Hair follicular keratinocyte (primary cell): ENCODE results near the genes RABGEF1, TYW1 and CALN1.

- RAMPAGE, long total RNA = no peak
Observed at GRCh38 chr7:66681542-66682326, 53.1 kb downstream of the KCTD7 start.

GRCh38 chr7:66739983-66740846, at the start of gene RABGEF1:
RABGEF1 (plus strand) TSS chr7:66740733.
- RAMPAGE, long total RNA = start-site peak on the minus strand at chr7:66740606-66740638, 46 and 19 reads in 2 replicates

- RAMPAGE, long total RNA = no peak
Observed at GRCh38 chr7:66986228-66986890, 9.0 kb downstream of the SBDS start.

DNA sequence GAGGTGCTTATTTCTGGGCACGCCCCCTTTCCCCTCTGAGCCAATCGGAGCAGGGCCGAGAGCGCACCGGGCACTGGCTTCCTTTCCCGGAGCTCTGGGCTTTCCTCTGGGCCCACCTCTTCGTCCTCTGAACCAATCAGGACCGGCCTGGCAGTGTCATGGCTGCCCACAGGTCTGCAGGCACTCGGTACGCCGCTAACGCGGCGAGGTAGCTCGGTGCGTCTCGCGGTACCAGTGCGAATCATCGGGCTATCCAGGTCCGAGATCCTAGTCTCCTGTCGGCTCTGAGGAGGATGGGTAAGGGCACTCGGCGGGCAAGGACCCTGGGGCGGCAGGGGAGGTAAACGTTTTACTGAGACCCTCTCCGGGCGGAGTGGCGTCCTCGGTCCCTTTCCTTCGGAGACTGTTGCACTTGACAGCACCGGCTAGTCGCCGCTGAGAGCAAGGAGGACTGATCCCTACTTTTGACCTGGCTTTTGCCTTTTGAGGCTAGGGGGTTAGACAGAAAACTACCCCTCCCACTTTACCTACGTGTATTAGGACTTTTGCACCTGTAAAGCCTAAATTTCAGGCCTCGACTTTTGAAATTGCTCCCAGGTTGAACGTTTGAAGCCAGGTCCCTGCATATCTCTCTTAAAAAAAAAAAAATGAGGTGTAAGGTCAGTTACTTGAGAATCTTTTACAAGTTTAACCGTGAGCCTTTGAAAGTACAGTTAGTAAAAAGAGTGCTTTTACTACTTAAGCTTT, at the start of gene TYW1:
Gene TYW1 (plus strand): TSS at position 148 of the 747 bp plus-strand sequence.
- RAMPAGE, long total RNA = no peak

DNA sequence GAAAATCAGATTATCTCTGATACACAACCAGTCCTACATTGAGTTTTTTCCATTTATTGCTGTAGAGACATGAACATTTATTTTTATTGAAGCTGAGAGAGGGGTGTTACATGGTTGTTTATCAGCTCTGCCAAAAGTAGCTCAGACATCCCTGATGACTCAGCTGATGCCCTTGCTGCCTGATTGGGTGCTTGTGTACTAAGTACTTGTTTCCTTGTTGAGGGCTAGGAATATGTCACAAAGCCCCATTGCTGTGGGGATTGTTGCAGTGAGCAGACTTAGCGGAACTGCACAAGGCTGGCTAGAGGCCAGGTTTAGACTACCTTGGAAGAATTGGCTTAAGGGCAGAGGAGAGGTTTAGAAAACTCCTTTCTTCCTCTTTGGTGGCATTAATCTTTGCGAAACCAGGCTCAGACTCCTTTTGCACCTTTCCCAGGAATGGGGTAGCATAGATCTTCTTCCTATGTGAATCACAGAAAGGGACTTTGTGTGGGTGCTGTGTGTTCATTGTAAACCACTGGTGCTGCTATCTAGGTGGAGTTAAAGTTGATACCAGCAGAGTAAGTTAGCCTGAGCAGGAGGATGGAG, 110.7 kb downstream of the AUTS2 start:
- RAMPAGE, long total RNA = no peak

GRCh38 chr7:69941141-69941816, 343.0 kb downstream of the AUTS2 start:
- RAMPAGE, long total RNA = no peak

DNA sequence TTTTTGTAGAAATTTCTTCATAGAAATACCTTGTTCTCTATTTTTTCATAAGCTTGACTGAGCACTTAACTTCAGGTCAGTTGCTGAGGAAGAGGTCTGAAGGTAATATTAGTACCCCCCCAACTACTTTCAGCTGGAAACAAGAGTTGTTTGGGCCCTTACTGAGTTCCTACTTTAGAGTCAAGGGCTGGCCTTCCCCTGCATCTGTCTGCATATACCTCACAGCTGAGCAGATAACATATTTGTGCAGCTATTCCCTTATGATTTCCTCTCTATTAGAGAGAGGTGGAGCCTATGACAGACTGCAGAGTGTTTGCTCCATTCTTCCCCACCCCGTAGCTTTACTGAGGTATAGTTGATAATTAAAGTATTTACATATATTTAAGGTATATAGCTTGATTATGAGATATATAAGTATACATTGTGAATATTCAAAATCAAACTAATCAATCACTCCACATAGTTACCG, 355.5 kb downstream of the AUTS2 start:
- RAMPAGE, long total RNA = no peak

- RAMPAGE, long total RNA = no peak
Observed at GRCh38 chr7:69967283-69967722, 369.0 kb downstream of the AUTS2 start.

- RAMPAGE, long total RNA = no peak
Observed at GRCh38 chr7:70602057-70602630, 529.8 kb upstream of the GALNT17 start.

GRCh38 chr7:70612874-70613606, 518.9 kb upstream of the GALNT17 start:
- RAMPAGE, long total RNA = no peak

DNA sequence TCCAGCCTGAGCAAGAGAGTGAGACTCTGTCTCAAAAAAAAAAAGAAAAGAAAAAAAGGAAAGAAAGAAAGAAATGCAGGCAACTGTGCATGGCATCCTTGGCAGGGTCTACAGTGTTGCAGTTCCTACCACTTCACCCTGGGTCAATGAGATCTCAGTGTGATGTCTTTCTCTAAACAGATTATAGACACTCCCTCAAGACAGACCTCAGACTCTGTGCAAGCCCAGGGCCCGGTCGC, 471.9 kb upstream of the GALNT17 start:
- RAMPAGE, long total RNA = no peak

- RAMPAGE, long total RNA = no peak
Observed at GRCh38 chr7:70660383-70660859, 471.5 kb upstream of the GALNT17 start.

DNA sequence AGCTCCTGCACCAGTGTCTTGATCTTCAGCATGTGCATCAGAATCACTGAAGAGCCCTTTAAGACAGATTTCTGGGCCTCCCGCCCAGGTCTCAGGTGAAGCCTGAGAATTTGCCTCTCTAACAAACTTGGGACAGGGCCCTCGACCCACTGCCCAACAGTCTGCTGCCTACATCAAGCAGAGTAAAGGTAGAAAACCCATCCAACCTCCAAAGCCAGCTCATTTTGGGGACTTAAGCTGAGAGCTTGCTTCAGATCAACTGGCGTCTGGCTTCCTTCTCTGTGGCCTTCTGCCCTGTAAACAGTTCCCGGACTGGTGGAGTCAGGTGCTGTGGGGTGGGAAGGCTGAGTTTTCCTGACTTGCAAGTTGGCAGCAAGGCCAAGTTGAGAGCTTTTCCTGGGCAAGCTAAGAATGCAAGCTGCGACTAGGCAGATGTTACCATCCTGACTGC, 3.6 kb downstream of the GALNT17 start:
- RAMPAGE, long total RNA = no peak

GRCh38 chr7:71198564-71199415, 66.8 kb downstream of the GALNT17 start:
- RAMPAGE, long total RNA = no peak

DNA sequence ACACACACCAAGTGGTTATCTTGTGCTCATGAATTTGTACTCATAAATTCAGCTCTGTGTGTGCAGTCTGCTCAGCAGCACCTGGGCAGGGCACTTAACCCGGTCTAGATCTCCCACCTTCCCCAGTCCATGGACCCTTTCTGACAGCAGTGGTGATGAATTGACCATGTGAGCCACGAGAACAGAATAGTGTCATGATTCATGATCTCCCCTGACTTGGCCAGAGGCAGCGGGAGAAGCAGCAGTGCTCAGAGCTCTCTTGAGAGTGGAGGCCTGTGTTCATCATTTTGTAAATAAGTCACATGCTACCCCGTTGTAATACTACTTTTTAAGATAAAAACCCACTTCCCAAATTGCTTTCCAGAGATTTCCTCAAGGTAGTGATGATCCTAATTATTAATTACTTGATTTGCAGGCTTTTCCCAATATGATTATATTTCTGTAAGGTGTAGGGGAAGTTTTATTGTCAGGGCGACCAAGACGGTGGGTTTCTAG, 74.3 kb downstream of the GALNT17 start:
- RAMPAGE, long total RNA = no peak

- RAMPAGE, long total RNA = no peak
Observed at GRCh38 chr7:72332179-72332541, 80.0 kb downstream of the CALN1 start.

DNA sequence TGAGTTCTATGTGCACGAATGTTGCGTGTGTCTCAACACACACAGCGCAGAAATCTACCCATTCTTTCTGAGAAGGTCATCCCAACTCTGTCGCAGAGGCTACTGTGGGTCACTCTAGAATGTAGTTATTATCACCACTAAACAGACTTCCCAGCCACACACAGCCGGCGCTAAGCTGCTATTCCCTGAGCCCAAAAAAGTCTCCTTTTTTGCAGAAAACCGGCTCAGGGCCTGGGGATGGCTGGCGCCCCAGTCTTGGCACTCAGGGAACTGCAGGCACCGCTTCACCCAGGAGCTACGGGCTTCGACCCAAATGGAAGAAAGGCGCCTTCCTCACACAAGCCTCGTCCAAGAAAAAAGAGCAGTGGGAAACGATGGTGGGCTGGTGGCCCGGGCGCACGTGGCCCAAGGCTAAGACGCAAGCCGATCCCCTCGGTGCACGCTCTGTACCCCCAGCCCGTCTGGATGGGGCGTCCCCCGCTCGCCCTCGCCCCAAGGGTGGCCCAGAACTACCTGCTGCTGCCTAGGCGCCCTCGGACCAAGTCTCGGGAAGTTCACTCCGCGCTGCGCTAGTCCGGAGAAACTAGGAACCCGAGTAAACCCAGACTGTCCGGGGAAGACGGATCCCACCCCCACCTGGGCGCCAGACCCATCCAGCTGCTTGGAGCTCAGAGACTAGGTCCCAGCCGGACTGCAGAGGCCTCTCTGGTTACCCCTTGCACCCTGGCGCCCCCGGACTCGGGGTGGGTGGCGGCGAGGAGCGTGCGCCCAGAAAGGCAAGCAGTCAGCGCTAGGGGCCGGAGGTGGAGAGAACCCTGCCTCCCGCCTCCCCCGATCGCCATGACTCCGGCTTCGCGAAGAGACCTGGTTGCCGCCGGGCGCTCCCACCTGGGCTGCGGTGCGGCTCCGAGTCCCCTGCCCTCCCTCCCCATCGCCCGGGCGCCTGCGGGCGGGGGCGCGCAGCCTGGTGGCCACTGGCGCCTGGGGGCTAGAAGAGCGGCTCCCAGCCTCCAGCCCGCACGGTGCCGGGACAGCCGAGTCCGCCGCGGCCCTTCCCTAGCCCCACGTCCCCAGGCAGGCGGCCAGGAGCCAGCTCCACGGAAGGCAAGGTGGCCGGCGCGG, 76.4 kb downstream of the CALN1 start:
- RAMPAGE, long total RNA = no peak

DNA sequence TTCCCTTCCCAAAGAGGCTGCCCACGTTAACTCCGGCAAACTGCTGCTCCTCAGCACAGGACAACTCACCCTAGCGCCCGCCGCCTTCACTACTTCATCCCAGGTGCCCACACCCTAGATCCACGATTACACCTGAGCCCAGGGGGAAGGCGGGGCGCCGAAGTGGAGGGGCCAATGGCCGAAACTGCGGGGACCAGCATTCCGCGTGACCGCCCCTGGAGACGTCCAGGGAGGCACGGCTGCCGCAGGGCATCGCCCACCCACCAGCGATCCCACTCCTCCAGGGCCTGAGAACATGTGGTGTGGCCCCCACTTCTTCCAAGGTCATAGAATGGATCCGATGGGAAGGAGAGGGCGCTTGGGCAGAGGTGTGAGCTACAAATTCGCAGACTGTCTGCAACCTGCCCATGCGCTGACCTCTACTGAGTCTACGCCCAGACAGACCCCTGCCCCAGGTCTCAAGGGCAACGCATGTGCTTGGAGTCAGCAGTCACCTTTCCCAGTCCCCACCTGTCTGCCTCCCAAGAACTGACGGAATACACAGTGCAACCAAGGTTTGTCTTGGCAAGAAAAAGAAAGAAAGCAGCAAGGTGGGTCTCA, 74.5 kb downstream of the CALN1 start:
- RAMPAGE, long total RNA = no peak

GRCh38 chr7:72412063-72412685, at the start of gene CALN1:
CALN1 (minus strand) TSS chr7:72412338.
- RAMPAGE, long total RNA = no peak

- RAMPAGE, long total RNA = no peak
Observed at GRCh38 chr7:72912028-72912555, 12.8 kb upstream of the POM121 start.